ENCODE measurements around the gene NPM1.

GRCh38 chr5:170745481-170746152 lies 37.9 kb upstream of the GABRP start:
- RRBS: no CpG with 5 or more reads among the region's 12 CpGs

DNA sequence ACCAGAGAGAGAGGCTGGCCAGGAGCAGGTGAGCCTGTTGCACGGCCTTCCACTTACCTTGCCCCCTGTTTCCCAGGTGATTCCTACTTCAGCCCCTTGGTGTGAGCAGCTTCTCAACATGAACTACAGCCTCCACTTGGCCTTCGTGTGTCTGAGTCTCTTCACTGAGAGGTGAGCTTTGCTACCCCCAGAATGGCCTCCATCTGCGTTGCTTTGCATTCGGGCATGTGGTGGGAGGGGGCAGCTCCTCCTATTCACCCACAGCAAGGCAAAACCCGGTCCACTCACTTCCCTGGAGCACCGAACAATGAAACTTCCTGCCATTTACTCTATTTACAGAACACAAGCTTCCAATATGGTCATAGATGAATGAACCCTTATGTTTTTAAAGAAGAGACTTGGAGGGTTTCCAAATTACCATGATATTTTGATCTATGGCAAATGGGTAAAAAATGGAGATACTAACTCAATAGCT lies 5.0 kb downstream of the GABRP start:
- RRBS: no CpG with 5 or more reads among the region's 6 CpGs

GRCh38 chr5:171387207-171388245 lies at the start of gene NPM1:
Gene NPM1, plus strand, starts transcription at chr5:171387849.
- RRBS: 2% methylated on average over 18 of the region's 83 CpGs

DNA sequence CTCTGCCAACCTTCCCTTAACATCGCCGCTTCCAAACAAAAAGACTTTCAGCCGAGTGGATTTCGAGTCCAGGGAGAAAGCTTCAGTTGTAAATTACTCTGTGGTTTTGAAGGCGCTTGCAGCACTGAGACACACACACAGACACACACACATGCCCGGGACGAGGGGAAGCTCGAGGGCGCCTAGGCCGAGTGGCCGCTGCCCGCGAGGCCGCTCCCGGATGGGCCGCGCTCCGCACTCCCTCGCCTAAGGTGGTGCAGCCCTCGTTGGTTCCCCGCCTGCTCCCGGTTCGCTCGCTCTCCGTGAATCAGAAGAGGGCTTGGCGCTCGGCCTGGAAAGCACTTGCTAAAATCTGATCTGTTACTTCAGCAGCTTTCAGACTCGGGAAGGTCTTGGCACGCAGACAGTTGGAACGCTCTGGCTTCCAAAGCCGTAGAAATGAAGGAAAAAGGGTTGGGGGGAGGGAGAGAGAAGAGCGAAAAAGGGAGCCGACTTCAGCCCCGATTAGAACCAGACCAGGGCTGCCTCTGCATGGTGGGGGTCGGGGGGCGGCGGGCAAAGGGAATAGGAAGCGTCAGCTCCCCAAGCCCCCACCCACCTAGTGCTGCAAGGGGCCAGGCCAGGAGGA lies 1.5 kb downstream of the FGF18 start:
- RRBS: 5% methylated on average over 17 of the region's 38 CpGs

- RRBS: 9% methylated on average over 2 of the region's 12 CpGs
These were observed 100.8 kb downstream of the FGF18 start for GRCh38 chr5:171520128-171520680.

DNA sequence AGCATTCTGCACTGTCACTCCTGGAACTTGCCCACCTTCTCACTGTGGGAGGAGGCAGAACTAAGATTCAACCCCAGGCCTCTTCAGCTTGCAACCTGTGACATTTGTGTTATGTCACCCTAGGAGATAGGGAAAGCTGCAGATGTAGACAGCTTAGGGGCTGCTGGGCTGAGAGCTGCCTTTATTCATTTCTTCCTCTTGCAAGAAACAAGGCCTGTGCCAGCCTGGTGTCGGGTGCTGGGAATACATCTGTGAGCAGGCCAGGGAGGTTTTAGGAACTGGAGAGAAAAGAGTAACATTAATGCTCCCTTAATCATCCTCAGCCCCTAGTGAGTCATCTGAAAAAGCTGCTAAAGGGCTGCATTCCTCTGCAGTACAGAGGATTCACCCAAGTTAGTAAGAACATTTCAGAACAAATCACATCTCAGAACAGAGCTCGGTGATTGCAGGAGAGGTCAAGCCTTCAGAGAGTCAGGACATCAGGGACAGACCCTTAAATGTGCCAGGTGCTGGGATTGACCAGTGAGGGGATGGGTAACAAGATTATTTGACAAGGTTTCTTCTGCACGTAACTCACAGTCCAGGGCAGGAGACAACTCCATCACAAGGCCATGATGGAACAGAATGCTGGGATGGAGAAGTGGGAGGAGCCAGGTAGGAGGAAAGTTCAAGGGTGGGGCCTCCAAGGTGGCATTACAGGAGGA lies 101.9 kb downstream of the FGF18 start:
- RRBS: no CpG with 5 or more reads among the region's 3 CpGs

- RRBS: no CpG with 5 or more reads among the region's 2 CpGs
These were observed 109.2 kb upstream of the SMIM23 start for GRCh38 chr5:171676490-171676758.

GRCh38 chr5:171701150-171701476 lies 84.5 kb upstream of the SMIM23 start:
- RRBS: no CpG with 5 or more reads among the region's 7 CpGs

GRCh38 chr5:171931784-171932587 lies 74.5 kb downstream of the FBXW11 start:
- RRBS: no CpG with 5 or more reads among the region's 3 CpGs

DNA sequence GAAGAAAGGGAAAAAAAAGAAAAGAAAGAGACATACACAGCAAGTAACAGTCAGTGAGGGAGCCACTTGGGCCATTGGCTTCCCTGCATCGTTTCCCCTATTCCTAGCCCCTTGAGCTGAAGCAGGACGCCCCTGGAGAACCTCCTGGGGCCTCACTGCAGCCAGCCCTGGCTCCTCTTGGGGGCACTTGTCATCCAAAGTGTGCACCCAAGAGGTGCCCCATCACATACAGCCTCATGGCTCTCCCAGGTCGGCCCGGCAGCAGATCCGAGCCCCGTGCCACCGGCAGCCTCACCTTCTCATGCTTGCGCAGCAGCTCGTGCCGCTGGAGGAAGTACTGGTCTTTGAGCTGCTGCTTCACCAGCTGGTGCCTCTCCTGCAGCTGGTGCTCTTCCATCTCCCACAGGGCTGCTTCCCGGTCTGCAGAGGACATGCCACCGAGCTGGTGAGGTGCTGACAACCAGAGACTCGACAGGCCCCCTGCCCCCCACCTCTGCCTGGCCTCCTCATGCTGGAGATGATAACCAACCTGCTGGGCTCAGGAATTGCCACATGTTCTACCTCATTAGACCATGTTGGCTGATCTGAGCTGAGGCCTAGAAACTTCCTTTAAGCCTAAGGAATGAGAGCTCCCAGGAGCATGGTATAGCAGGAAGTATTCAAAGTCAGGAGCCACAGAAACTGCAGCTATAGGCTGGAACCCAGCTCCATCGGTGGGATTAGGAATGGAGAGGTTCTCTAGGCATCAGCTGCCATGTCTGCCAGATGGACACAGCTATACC lies 50.8 kb upstream of the FBXW11 start:
- RRBS: no CpG with 5 or more reads among the region's 14 CpGs

DNA sequence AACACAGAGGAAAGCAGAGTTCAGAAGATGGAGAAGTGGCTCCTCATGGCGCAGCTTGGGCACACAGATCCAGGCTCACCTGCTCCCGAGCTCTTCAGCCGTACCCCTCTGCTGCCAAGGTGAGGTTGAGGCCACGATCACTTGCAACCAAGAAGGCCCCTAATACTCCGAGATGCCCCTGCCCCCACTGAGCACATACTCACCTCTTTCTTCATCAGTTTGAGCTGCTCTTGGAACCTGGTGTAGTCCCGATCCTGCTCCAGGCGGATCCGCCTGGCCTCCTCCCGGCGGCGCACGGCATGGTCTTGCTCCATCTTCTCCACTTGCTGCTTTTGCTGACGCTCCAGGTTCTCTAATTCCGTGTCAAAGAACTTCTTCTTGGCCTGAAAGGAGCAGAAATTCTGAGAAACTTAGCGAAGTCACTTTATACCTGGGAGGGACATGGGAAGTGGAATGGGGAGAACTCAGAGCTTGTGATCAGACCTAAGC lies 75.7 kb upstream of the FBXW11 start:
- RRBS: no CpG with 5 or more reads among the region's 15 CpGs

DNA sequence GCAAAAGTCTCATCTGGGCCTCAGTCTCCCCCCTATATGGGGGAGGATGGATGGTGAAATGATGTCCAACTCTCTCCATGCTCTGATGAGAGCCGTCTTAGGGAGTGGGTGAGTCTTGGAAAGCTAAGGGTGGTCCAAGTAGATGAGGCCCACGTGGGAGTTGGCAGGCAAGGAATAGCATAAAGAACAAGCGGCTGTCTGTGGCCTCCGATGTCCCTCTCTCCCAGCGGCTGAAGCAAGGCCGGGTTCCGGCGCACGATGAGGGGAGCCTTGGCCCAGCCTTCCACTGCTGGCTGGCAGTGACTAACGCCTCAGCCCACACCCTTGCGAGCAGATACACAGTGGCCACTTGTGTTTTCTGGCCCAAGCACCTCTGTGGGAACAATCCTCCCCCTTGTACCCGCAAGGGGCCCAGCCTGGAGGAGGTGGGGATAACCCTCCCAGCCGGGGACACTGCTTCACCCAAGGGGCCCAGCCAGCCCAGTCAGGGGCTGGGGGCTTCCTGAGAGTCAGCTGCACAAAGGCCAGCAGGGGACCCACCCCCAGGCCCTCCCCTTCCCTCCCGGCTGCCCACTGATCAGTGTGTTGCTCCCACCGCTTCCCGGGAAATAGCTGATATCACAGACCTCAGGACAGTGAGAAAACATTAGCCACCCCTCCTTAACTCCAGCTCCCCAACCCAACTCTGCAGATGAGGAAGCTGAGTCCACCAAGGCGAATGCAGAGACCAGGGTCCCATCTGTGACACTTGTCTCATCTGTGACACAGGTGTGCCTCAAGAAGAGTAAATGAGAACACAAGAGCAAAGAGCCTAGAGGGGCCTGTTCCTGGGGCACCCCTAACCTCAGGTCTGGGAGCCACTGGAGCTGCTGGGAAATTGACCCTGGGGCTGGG lies 23.2 kb downstream of the STK10 start:
- RRBS: 22% methylated on average over 2 of the region's 17 CpGs

DNA sequence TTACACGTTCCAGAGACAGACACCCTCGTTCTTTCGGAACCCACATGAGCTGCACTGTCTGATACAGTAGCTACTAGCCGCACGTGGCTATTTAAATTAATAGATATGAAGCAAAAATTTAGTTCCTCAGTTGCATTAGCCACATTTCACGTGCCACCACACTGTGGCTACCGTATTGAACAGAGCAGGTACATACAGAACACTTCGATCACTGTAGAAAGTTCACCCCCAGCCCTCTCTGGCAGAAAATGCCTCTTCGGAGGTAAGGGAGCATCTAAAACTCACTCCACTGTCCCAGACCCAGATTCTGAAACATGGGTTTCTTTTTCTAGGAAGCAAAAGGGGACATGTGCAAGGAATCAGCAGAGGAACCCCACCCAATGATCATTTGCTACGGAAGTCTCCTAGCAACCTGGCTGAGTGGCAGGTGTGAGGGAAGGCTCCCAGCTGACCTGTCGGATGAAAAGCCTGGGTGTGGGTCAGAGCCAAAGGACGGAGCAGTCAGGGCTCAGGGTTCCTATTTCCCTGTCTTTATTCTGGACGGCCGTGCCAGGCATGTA lies 20.3 kb downstream of the STK10 start:
- RRBS: no CpG with 5 or more reads among the region's 14 CpGs

DNA sequence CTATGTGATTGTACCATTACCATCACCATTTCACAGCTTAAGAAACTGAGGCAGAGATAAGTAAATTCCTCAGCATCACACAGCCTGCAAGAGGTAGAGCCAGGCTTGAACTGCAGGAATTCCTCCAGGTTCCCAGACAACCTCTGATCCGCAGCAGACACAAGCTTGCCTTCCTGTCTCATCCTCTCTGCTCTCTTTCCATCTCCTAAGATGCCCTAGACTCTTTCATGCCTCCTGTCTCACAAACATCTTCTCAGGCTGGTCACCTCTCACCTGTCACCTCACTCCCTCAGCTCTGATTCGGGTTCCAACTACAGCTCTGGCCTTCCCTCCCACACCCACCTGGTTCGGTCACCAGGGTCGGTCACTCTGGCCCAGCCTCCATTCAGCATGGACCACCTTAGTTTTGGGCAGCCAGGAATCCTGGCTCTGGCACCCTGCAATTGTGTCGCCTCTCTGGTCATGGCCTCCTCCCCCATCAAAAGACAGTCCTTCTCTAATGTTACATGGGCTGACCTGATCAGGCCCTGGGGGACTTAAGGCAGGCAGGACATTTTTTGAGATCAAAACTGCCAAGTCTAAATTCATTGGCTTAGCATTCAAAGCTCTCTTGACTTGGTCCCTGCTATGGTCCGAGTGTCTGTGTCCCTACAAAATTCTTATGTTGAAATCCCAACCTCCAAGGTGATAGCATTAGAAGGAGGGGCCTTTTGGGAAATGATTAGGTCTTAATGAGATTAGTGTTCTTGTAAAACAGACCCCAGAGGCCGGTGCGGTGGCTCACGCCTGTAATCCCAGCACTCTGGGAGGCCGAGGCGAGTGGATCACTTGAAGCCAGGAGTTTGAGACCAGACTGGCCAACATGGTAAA lies 11.7 kb downstream of the STK10 start:
- RRBS: no CpG with 5 or more reads among the region's 11 CpGs

GRCh38 chr5:172283953-172285062 lies 744 bp upstream of the UBTD2 start:
- RRBS: 2% methylated on average over 21 of the region's 80 CpGs

- RRBS: no CpG with 5 or more reads among the region's 3 CpGs
These were observed 70.1 kb downstream of the SH3PXD2B start for GRCh38 chr5:172384339-172384552.

DNA sequence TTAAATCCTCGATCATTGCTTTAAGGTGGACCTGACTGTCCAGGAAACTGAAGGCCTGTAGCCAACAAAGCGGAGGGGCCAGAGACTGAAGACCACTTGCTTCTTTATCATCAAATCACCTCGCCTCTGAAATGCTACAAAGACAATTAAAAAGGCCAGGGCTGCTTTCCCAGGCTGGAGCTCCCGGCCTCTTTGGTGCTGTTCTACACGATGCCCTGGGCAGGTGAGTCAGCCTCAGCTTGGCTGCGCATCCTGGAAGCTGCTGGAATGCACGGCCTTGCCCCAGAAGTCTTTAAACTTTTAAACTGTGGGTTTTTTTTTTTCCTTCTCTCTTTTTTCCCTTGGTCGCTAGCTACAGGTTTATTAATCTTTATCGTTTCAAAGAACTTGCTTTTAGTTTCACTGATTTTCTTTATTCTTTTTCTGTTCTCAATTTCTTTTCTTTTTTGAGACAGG lies 46.5 kb downstream of the SH3PXD2B start:
- RRBS: no CpG with 5 or more reads among the region's 9 CpGs

DNA sequence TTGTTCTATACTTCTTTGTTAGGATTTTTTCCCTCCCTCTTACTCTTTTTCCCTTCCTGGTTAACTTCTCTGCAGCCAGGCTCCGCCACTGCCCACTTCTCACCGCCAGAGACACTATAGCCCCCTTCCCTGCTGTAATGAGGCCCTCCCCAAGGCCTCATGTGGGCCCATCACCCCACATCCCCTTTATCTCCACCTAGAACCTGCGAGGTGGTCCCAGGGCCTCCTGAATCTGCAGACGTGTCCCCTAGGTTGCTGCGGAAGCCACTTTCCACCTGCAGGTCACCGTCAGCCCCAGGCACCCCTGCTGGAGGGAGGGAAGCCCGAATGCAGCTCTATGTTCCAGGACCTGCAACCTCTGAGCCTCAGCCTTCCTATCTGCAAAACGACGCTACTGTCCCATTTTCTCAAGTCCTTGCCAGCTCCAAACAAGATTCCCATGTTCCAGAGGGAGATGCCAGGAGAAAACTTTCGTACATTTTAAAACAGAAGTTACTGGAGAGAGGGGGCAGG lies 1.1 kb downstream of the SH3PXD2B start:
- RRBS: no CpG with 5 or more reads among the region's 10 CpGs

DNA sequence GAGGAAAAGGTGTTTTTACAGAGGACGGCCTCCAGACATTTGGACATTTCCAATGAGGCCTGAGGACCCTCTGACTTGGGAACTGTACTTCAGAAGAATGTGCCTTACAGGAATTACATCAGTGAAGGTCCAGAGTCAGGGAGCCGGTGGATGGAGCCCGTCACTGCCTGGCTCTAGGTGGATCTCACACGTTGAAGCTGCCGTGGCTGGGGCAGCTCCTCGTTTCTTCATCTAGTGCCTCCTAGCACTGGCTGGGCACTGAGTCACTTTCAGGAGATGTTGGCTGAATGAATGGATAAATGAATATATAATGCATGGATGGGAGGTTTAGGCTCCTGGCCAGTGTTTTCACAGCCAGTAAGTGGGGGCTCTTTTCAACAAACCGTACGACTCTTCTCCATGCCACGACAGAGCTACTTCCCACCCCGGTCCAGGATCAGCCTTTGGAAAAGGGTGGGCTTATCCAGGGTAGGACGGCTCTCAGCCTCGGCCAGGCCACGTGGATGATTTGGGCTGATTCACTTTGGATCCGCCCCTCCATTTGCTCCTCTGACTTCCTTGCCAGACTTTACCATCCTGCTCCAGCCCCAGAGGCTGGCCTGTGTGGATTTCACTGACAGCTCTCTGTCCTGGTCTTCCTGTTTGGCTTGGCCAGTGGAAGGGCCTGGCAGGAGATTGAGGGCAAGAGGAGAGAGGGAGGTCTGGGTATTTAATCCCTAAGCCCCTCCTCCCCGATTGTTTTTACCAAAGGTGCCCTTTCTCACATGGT lies 1.3 kb upstream of the SH3PXD2B start:
- RRBS: no CpG with 5 or more reads among the region's 15 CpGs

DNA sequence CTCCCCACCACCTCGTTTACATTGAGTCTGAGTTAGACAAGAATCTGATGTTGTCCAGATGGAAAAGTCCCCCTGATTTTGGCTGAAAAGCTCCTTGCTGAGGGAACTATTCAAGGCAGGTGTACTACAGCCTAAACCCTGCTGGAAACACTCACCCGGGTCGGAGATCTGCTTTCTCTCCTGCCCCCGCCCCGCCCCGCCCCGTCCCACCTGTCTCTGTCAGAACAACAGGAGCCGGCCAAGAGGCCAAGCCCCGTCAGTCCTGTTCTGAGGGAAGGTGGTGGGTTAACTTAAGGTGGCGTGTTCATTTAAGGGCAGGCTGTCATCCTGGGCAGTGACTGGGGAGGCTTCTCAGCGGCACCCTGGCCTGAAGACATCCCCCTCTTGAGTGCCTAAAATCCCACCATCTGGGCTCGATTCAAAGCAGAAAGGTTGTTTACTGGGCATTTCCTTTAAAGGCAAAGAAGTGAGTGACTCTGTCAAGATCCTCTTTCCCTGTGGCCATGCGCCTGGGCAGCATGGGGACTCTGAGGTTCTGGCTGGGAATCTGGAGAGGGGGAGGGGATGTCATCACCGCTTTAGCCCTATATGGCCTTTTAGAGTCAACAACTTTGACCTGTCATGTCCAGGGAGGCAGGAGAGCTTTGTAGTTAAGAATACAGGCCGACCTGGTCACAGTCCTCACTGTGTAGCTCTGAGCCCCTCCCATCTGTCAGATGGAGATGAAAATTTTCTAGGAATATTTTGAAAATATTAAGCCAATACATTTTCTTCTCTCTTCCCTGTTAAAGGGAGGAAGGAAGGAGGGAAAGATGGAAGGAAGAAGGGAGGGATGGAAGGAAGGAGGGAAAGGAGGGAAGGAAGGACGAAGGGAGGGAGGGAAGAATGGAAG lies 70.9 kb upstream of the NEURL1B start:
- RRBS: 53% methylated on average over 5 of the region's 16 CpGs